ENCODE measurements around a stretch of chr2.

DNA sequence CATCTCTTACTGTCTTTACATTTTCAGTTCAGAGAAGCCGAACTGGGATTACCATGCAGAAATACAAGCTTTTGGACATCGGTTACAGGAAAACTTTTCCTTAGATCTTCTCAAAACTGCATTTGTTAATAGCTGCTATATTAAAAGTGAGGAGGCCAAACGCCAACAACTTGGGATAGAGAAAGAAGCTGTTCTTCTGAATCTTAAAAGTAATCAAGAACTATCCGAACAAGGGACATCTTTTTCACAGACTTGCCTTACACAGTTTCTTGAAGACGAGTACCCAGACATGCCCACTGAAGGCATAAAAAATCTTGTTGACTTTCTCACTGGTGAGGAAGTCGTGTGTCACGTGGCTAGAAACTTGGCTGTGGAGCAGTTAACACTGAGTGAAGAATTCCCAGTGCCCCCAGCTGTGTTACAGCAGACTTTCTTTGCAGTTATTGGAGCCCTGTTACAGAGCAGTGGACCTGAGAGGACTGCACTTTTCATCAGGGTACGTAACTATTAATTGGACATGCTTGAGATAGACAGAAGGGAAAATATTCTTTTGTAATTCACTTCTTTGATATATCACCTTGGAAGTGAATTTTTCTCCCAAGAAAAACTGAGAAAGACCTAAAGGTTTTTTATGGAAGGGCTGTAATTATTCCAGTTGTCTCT lies 2.4 kb downstream of the MRPL44 start:
- RRBS = no CpG with 5 or more reads among the region's 8 CpGs

GRCh38 chr2:223997930-223998428 lies 40.7 kb downstream of the MRPL44 start:
- RRBS = no CpG with 5 or more reads among the region's 5 CpGs

DNA sequence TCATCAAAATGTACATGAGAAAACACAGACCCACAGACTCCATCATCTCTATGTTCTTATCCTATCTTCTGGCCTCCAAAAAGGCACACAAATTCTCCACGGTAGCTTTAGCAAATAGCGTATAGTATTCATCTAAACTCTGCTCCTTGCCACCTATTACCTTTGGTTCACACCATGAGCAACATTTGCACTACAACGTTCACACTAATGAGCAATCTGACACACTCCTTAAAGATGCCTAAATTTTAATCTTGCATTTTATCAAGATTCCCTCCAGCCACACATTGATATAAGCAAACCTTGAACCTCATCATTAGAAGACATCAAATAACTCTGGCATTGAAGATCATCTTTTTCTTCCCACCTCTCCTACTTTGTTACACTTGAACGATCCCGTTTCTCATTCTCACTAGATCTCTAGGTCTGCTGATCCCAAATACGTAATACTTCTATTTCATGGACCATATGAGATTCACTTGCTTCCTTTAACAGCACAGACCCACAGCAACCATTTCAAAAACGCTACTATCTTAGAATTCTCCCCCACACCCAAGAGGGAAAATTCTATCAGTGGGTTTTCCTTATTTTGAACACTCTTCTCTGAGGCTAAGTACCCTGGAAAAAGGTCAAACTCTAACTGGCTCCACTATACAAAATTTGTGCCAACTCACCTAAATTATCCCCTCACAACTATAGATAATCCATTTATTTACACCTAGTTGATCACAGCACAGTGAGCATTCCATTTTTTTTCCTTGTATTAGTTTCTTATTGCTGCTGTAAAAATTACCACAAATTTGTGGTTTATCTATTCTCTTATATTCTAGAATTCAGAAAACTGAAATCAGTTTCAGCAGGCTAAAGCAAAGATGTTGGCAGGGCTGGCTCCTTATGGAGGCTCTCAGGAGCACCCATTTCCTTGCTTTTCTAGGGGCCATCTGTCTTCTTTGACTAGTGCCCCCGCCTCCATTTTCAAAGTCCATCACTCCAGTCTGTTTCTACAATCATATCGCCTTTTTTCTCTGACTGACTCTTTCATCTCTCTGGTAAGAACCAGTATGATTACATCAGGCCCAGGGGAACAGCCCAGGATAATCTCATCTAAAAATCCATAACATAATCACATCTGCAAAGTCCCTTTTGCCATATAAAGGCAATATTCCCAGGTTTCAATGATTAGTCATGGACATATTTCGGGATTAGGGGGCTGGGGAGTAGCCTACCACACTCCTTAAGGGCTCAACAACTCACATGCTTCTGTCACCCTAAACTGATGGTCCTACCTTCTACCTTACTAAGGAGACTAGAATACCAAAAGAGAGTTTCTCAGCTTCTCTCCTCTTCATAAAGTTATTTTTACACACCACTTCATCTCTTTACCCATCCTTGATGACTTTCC lies 57.3 kb downstream of the CUL3 start:
- RRBS = no CpG with 5 or more reads among the region's 10 CpGs

DNA sequence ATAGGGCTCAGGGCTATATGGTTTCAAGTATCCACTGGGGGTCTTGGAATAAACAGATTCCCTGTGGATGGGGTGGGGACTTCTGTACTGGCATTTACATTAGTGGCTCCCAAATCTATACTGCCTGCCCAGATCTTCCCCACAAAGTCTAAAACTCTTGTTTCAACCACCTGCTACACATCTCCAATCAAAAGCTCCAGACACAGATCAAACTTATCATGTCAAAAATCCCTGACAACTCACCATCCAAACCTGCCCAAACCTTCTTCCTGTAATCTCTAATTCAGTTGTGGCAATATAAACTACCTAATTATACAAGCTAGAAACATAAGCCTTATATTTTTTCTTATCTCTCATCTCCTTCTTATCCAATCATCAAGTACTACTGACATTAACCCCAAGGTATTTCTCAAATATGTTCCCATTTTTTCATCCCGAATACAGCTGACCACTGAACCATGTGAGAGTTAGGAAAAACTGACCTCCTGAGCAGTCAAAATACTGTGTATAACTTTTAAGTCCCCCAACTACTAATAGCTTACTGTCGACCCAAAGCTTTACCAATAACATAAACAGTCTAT lies 20.5 kb downstream of the CUL3 start:
- RRBS = no CpG with 5 or more reads among the region's 2 CpGs

DNA sequence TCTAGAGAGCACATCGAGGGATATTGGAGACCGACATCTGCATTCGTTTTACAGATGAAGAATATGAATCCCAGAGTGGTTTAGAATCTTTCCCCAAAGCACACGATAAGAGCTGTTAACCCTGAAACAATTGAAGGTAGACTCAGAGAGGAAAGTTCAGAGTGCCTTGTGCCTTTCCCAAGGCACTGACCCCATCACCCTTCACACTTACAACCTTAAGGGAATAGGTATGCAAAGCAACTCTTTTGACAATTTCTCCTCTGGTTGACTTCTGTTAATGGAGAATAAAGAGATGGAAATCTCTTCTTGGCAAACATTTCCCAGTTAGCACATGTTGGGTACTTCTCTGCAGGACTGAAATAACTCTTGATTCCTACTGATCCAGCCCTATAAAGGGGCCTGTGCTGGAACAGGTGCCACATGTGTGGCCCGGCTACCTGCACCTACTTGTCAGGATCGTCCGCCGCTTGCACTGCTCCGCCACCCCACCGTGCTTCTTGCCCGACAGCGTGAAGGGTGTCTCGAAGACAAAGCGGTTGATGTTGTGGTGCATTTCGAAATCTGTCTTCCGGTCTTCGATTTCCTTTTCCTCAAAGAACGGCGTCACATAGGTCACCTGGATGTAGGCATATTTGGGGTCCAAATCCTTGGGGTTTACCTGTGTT lies 58.4 kb upstream of the CCDC195 start:
- RRBS = no CpG with 5 or more reads among the region's 19 CpGs

GRCh38 chr2:224875809-224876577 lies 159.8 kb upstream of the CCDC195 start:
- RRBS = no CpG with 5 or more reads among the region's 6 CpGs

DNA sequence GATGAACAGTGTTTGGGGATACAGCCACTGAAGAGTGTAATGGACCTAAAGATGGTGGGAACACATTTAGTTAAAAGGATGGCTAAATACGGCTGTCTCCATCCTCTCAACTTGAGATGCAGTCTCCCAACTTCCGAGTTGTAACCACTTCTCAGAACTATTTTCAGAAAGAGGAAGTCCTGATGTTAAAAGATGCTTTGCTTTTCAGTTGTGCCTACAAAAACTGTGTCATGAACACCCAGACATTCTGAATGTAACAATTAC lies 148.0 kb downstream of the DOCK10 start:
- RRBS = no CpG with 5 or more reads among the region's 2 CpGs

DNA sequence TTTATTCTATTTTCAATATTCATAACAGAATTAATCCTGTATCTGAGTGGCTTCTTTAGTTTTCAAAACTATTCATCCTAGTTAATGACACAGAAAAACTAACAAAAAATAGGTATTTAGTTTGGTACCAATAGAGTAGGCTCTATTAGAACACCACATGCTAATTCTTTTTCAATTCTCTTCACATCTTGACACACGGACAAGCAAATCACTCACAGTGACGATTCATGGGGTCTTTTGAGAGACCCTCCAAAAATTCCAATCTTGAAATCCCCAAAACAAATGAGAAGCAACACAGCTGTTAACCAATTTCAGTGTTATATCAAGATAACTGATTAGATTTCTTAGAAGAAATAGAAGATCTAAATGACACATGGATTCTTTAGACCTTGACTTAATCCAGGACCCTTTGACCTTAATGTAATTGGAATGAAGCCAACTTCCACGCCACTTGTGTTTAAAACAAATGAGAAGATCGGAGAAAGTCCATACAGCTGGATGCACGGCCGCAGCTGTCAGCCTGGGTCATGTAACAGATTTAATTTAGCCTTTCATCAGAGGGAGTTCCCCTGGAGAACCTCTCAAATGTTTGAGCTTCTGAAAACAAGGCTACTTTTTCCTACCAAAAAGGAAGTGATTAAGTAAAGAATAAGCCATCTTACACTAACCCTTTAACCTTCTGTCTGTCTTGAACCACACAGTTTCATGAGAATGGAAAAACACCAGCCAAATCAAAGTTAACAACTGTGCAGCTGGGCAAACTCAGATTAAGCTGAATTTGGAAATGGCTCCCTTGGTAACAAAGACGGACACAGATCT lies 103.8 kb downstream of the DOCK10 start:
- RRBS = no CpG with 5 or more reads among the region's 7 CpGs

DNA sequence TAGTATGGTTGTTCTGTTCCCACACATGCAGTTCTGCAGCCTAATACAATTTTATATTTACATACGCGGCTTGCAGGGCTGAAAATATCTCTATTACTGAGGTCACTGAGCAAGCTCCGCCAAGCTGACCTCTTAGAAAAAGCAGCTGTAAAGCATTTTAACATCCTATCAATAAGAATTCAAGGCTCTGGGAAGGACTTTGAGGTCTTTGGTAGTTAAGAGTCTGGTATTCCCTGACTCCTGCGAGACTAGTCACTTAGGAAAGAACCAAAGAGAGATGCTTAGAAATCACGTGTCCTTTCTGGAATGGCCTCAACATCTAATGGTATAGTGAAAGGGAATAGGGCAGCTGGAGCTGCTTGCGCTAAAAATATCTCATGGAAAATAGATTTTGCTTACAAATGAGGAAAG lies 59.2 kb downstream of the DOCK10 start:
- RRBS = no CpG with 5 or more reads among the region's 6 CpGs

DNA sequence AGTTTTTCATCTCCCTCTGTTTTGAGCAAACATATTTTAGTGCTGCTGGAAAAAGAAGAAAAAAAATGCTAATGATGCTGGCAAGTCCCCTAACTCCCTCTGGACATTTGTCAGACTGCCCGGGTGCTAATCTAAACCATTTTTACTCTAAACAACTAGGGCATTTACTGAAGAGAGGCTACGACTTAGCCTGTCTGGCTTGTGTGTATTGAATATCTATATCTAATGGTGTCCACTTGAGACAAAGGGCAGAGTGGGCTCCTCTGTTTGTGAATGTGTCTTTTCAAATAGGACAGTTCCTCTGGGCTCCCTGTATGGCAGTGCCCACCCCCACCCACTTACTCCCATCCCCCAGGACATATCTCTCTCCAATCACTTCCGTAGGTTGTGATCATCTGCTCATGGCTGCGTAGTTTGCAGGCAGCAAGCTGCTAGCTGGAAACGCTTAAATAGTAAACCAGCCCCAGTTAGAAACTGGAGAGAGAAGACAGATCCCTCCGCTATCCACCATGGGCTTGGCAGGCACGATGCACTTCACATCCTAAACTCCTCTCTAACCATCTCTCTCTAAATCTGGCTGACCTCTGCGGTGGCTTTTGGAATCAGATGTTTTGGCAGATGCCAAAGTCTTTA lies 58.4 kb downstream of the DOCK10 start:
- RRBS = no CpG with 5 or more reads among the region's 8 CpGs

GRCh38 chr2:225017576-225018160 lies 24.6 kb downstream of the DOCK10 start:
- RRBS = no CpG with 5 or more reads among the region's 4 CpGs

- RRBS = no CpG with 5 or more reads among the region's 3 CpGs
Measured at GRCh38 chr2:225894421-225895005, 495.0 kb downstream of the NYAP2 start.

- RRBS = no CpG with 5 or more reads among the region's 3 CpGs
Measured at GRCh38 chr2:226483837-226484245, 315.8 kb downstream of the IRS1 start.

- RRBS = no CpG with 5 or more reads among the region's 4 CpGs
Measured at GRCh38 chr2:226524289-226524952, 275.2 kb downstream of the IRS1 start.

GRCh38 chr2:226644376-226645041 lies 155.1 kb downstream of the IRS1 start:
- RRBS = no CpG with 5 or more reads among the region's 7 CpGs

- RRBS = no CpG with 5 or more reads among the region's 7 CpGs
Measured at GRCh38 chr2:226721468-226722082, 78.0 kb downstream of the IRS1 start.

DNA sequence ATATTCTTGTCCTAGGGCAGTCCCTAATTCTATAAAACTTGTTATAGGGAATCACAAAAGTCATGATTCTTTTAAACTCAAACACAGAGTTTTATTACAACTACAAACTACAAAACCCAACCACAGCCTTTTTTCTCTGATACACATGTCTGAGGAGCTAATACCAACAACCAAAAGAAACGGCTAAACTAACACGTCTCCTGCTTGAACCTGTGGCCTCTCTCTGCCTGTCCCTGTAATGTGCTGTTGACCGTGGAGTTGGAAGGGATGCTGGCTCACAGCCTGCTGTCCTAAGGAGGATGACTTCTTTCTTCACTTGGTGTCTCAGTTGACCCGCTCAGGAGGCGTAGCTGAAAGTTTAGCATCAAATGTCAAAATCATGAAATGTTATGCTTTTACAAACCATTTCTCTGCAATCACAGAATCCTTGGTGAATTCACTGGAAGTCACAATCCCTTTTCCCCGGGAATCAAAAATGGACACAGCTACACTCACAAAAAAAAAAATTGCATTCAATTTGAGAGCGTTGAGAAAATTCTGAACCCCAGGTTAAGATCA lies 74.5 kb downstream of the IRS1 start:
- RRBS = no CpG with 5 or more reads among the region's 7 CpGs

DNA sequence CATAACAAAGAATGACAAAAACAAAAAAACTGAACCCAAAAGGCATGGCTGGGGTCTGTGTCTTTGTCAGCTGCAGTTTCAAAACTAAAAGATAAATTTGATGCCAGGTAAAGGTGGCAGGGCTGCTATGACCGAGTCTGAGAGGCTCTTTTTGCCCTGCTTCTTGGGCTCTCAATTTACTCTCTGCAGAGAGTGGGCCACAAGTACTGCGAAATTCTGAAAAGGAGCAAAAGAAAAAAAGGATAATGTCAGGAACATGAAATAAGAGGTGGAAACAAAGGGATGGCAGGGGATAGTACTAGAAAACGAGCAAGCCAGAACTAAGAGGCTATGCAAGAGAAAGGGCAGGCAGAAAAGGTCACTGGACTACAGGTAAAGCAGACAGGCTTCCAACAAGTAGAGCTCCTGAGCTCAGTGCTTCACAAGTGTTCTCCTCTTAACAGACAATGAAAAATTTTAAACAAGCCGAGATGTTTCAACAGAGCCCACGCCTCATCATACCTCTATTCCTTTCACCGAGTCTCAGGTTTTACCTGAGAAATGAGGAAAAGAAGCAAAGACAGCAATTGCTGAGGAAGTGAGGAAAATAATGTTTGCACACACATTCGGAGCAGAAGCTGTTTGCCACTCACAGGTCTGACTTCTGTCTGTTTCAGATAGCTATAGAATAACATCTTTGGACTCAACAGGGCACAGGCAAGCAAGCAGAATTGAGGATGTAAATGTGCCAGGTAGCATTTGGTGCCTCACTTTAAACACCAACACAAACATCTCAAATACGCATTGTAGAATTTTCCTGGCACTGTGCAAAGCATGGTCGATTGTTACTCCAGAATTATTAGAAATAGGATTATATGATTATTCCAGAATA lies 7.2 kb downstream of the IRS1 start:
- RRBS = no CpG with 5 or more reads among the region's 9 CpGs

DNA sequence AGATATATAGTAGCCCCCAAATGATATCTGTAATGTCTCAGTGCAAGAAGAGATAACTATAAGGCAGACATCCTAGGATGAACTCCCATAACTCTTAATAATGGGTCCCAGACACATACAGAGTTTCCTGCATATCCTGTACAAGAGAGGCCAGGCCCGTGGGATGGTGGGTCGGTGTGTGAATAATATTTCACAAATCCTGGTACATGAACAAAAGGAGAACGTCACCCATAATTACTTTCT lies 5.6 kb downstream of the IRS1 start:
- RRBS = no CpG with 5 or more reads among the region's 3 CpGs

GRCh38 chr2:226875531-226876458 lies 39.9 kb downstream of the RHBDD1 start:
- RRBS = no CpG with 5 or more reads among the region's 6 CpGs

Measured in foreskin fibroblast (primary cell).